HCT116 (cell line): ENCODE measurements around a stretch of chr2.

DNA sequence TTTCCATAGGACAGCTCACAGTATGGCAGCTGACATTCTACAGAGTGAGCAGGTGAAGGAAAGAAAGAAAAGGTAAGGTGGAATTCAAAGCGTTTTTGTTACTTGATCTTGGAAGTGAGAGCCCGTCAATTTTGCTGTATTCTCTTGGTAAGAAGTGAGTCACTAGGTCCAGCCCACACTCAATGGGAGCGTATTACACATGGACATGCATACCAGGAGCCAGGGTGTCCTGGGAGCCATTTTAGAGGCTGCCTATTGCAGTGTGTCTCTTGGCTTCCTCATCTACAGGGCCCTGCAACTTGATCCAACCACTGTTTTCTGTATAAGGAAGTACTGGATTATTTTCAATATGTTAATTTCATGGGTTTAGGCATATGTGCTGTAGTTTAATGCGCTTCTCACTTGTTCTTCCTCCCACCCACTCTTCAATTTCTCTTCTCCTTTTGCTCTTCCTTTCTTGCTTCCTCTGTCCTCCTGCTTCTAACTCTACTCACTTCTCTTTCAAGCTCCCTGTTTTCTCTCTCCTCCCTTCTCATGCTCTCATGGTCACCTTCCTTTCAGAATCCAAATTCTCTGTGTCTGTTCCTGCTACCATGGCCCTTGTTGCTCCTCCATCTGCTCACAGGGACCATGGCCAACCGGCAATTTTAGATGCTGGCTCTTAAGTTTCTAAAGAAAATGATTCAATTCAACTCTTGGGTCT lies 151.8 kb upstream of the ZEB2 start:
- RRBS: no CpG with 5 or more reads among the region's 5 CpGs

DNA sequence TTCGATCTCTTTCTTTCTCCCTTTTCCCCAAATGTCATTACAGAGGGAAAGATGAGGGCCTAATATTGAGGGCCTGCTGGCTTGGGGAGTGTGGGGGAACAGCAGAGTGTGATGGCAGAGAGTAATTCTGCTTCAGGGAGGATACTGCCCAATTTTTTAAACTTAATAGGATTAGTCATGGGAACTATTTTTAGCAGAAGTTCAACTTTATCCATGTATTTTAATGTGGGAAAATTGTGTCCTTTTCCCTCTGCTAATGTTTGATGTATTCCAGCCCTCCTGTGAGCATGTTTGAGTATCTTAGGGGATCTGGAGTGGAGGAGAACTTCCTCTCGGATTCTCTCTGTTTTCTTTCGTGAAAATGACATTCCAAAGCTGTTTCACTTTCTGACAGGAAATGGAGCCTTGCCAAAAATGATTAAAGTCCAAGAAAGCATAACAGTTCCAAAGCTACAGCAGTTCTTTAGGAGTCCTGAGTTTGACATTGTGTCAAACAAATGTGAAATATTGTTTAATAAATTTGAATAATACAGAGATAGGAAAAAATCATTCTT lies 418.4 kb upstream of the ZEB2 start:
- RRBS: no CpG with 5 or more reads among the region's 3 CpGs

DNA sequence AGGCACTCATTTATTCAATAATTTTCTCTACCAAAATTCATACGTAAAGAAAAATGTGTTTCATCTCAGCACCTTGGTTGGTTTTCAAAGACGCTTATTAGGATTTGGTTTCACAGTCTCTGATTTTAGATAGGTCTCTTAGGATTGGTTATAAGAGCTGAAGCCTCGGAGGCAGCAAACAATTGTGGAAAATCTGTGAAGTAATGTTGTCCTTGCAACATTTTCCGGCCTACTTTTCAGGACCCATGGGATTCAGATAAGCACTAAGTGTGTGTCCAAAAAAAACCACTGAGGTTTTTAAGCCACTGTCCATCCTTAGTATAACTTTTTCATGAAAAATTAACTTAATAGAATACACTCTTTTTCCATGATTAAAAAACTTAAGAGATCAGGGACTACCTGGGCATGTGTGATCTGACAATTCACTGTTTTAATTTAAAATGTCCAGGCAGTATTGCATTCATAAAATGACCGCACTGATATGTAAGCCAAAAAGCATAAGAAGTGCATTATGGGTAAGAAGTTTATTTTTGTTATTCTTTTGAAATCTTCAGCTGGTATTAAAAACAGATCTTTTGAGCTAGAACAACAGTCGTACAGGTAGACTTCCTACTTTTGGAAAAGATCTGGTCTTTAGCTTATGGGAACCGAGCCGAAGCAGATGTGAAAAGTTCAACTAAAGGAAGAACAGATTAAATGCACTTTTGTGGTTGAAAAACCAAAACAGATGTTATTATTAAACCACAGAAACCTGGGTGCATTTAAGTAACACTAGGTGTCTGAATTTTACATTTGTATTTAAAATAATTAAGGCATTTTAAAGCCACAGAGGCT lies 479.3 kb upstream of the ZEB2 start:
- RRBS: no CpG with 5 or more reads among the region's 8 CpGs

GRCh38 chr2:147843625-147844106 lies 1.2 kb upstream of the ACVR2A start:
- RRBS: no CpG with 5 or more reads among the region's 39 CpGs

DNA sequence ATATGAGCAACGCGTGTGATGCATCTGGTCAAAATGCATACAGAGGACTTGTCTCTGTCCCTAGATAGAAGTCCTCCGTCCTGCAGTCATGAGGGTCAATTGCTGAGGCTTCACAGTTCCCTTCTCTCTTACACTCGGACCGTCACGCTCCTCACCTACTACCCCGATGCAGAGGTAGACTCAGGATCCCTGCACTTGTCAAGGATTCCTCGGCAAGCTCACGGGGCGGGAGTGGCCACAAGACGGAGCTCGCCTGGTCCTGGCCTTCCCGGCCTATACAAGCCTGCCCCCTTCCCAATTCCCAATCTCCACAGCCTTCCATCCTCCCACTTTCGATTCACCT lies 355 bp downstream of the ORC4 start:
- RRBS: no CpG with 5 or more reads among the region's 14 CpGs

GRCh38 chr2:148048230-148048885 lies 27.5 kb downstream of the MBD5 start:
- RRBS: no CpG with 5 or more reads among the region's 3 CpGs

- RRBS: no CpG with 5 or more reads among the region's 8 CpGs
Measured at GRCh38 chr2:148545323-148545979, 99.1 kb upstream of the EPC2 start.

- RRBS: no CpG with 5 or more reads among the region's 4 CpGs
Measured at GRCh38 chr2:148552522-148552948, 92.0 kb upstream of the EPC2 start.

GRCh38 chr2:148552961-148553315 lies 91.6 kb upstream of the EPC2 start:
- RRBS: no CpG with 5 or more reads among the region's 5 CpGs

- RRBS: no CpG with 5 or more reads among the region's 5 CpGs
Measured at GRCh38 chr2:148695008-148695752, 50.6 kb downstream of the EPC2 start.

- RRBS: no CpG with 5 or more reads among the region's 3 CpGs
Measured at GRCh38 chr2:148704188-148705157, 59.9 kb downstream of the EPC2 start.

DNA sequence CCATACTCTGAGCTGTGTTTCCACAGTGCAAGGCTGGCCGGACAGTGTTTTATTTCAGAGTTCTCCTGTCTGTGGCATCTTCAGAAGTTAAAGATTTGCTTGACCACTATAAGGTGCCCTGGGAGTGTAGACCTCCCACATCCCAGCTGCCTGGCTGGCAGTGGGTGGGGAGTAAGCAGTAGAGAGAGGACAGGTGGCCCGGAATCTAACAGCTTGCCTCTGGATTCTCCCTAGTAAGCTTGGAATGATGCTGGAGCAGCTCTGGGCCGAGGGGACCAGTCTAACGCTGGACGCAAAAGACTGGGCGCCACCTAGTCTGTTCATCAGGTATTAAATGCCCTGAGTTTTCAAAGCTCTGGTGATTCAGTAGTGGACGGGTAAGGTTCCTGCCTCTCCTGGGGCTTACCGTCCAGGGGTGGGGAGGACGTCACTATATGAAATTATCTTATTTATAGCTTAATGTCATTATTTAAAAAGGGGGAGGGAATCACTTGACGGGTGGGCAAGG lies 687 bp upstream of the LYPD6B start:
- RRBS: no CpG with 5 or more reads among the region's 10 CpGs

GRCh38 chr2:149111323-149111965 lies 72.9 kb downstream of the LYPD6B start:
- RRBS: no CpG with 5 or more reads among the region's 1 CpG

DNA sequence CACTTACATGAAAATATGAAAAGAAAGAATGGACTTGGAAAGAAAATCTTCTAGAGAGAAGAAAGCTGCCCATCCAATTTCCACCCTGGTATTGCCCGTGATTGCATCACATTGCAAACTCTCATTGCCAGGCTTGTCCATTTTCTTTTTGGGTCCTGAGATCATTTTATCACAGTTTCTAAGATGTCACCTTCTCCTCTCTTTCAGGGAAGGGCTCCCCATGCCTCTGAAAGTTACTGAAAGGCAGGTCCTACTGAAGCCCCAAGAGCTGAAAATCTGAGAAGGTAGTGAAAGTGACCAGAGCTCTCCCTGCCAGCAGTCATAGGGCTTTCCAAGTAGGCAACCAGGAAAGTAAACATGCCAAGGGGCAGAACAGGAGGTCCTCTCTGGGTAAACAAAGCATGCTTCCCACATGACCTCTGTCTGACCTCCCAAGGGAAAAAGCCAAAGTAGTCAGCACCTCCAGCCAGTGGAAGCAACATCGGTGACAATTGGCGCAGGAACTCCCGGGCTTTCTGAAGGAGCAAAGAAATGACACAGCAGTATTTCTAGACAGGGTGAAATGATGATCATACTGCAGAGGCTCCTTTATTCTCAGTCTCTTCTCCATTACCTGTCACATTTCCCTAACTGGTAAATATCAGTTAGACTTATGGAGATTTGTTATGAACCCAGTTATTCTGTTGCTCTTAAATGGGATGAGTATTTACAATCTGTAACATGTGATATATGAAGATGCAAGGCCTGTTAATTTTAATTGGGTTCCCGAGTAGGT lies 321.2 kb downstream of the RND3 start:
- RRBS: no CpG with 5 or more reads among the region's 5 CpGs

DNA sequence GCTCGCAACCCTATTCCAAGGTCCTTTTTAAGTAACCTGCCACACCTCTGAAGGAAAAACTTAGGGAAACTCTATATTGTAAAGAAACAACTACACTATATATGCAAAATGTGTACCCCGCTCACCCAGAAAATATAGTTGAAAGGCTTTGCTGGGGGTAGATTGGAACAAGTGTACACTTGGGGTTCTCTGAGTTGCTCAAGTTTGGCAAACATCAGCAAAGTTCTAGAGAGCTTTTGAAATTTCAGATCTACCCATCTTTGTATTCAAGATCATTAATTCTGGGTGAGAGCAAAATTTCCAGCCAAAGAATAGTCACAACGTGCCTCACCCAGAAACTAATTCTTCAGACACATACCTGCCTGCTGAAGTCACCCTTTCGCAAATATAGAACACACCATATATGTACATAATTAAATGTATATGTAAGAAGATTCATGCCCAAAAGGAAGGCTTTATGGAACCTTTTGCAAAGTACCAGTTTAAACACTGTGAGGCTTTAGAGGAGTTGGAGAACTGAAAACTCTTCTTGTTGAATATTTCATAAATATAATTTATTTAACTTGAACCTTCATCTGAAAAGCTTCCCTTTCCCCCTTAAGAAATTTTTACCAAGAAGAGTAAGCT lies 8.4 kb downstream of the RND3 start:
- RRBS: no CpG with 5 or more reads among the region's 4 CpGs

- RRBS: no CpG with 5 or more reads among the region's 7 CpGs
Measured at GRCh38 chr2:150495905-150496617, 8.6 kb upstream of the RND3 start.

DNA sequence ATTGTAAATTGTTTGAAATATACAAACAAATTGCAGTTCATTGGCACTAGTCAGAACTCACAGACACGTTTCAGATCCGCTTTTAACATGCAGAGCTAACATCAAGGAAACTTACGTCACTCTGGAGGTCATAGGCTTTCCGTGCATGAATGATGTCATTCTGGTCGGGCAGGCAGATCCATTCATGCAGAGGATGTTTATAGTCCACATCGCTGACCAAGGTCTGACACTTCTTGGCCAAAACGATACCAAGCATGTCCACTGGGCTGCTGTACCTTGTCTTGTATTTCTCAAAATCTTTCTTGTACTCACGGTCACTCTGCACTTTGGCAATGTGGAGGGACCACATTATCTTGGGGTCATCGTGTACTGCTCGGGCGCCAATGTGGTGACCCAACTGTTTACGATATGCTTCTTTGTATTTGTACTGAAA lies 114.9 kb downstream of the NEB start:
- RRBS: no CpG with 5 or more reads among the region's 12 CpGs

DNA sequence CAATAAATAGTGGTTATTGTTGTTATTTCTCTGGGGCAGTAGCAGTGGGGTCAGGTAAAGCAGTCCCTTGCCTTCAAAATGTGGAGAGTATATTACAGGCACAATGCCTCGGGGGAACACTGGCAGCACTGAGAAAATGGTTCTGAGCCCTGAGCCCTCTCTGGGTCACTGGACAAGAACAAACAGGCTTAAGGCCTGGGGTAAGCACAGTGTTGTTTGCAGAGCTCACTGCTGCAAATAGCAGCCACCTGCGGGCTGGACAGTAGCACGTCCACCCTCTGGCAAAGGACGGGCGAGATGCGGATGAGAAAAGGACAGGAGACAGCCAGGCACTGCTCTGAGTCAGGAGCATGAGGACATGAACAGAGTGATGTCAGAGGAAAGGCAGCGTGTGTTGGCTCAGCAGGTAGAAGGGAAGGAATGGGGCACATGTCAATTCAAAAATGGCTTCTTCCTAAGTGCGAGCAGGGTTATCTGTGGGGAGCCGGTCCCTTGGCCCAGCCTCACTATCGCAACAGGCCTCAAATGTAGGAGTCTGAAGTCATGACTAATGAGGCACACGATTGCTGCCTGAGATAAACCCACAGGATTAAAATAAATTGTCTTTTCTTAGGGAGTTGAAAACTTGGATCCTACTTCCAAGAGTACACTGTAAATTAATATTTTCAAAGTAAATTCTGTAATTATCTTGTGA lies 25.9 kb upstream of the NEB start:
- RRBS: no CpG with 5 or more reads among the region's 11 CpGs

DNA sequence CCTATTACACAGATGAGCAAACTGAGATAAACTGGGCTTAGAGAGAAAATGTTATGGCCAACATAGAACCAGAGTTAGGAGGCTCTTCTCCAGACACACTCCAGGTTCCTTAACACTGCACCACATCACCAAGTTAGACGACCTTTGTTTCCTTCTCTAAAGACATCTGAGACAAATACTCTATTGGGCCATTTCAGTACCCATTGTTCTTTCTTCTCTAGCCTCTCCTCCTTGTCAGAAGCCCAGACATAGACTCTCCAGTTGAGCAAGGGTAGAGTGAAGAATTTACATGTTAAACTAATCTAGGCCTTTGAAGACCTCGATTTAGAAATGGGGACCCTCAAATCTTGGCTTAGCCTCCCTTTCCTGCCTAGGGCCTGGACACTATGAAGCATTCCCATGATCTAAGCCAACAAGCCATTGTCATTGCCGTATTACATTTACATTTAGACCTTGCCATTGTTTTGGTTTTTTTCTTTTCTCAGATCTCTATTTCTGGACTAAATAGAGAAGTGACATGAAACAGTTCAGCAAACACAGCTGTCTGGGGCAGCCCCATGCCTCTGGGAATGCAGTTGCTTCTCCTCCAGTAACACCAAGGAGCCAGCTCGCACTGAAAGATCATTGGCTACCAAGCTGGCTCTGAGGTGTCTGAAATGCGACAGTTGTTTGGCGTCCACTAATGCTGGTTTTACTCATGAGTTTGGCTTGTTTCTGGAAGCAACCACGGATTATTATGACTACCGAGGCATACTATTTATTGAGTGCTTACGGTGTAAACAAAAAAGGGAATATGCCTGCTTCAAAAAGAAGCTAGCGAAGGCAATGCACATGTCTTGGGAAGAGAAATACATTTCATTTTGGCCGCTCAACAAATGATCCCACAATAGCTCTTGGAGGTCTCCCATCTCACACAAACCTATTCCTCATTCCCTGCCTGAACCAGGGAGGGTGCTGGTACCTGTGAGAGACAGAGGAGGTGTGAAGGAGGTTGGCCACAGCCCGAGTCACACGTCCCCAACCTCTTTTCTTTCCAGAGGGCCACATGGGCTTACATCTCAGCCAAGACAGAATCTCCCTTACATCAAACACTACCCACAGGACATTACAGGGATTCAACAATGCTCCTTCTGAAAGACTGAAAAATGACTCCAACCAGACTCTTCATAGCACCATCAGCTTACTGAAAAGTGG lies 37.3 kb upstream of the NEB start:
- RRBS: no CpG with 5 or more reads among the region's 13 CpGs

GRCh38 chr2:151805176-151805866 lies 22.9 kb downstream of the ARL5A start:
- RRBS: no CpG with 5 or more reads among the region's 3 CpGs